Melanocyte of skin (primary cell): ENCODE data around the gene KATNAL1.

- CAGE, long polyA plus RNA, 2 experiments, result no peak in any of the 2 experiments
Measured at GRCh38 chr13:30306461-30307780, at the start of gene KATNAL1. Gene KATNAL1 (minus strand): TSS chr13:30307551.

DNA sequence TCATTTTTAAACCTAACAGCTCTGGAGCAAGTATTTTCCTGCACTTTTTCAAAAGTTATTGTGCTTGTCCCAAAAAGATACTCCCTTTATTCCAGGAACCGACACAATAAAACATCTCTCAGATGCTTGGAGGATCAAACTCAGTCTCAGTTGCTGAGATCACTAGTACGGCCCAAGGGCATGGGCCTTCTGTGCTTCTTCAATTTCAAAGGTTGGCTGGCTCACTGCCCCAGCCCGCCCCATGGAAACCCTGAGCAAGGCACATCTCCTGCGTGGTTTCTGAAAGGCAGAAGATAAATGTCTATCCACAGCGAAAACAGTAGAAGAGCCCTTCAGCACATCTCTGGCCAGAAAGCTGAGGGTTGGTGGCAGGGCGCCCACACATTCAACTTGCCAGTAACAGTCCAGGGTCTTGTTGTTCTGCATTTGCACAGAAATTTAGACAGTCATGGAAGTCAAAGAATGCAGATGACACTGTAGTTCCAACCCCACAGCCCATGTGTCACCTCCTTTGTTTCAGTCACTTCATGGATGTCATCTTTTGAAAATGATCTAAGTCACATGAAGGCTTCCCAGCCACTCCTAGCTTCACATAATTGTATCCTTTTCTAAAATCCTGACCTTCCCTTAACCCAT is 24.0 kb upstream of the KATNAL1 start:
- CAGE, long polyA plus RNA, 2 experiments, result no peak in any of the 2 experiments

- CAGE, long polyA plus RNA, 2 experiments, result no peak in any of the 2 experiments
Measured at GRCh38 chr13:30334505-30335677, 27.5 kb upstream of the KATNAL1 start.

- CAGE, long polyA plus RNA, 2 experiments, result no peak in any of the 2 experiments
Measured at GRCh38 chr13:30394572-30395446, 27.5 kb upstream of the UBE2L5 start.

DNA sequence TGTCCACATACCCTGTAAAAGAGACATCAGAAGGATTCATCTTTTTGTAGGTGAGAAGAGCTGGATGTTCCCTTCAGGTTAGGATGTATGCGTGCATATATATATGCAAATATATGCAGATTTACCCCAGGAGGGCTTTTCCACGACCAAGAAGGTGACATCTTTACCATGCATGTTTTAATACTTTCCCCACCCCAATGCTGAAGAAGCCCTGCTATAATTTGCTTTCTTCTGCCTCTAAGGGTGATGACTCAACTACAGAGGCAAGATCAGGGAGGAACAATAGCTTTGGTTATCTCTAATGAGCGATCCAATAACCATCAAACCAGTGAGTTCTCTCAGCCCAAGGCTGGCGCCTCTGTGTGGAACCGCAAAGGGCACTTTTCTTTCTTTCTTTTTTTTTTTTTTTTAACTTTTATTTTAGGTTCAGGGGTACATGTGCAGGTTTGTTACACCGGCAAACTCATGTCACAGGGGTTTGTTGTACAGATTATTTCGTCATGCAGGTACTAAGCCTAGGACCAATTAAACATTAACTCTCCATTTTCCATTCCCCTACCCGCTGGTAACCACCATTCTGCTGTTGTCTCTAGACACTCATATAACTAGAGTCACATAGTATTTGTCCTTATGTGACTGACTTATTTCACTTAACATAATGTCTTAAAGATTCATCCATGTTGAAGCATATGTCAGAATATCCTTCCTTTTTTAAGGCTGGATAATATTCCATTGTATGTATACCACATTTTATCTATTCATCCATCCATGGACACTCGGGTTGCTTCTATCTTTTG is 25.7 kb upstream of the UBE2L5 start:
- CAGE, long polyA plus RNA, 2 experiments, result no peak in any of the 2 experiments

GRCh38 chr13:30572708-30573305 is 44.9 kb upstream of the USPL1 start:
- CAGE, long polyA plus RNA, 2 experiments, result no peak in any of the 2 experiments

DNA sequence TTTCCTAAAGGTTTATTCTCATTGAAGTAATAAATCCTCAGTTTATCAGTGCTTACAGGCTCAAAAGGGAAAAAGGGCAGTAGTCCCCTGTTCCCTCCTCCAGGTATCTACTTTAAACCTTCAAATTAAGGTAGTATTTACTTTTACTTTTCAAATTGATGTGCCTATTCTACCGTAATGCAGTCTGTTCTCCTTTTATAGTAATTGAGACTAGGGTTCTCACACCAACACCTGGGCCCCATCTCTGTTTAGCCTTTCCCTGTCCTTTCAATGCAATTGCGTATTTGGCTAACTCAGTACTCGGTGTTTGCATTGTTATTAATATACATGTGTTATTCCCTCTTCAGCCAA is 30.1 kb downstream of the USPL1 start:
- CAGE, long polyA plus RNA, 2 experiments, result no peak in any of the 2 experiments

- CAGE, long polyA plus RNA, 2 experiments, result no peak in any of the 2 experiments
Measured at GRCh38 chr13:30803074-30803511, 67.8 kb downstream of the ALOX5AP start.

- CAGE, long polyA plus RNA, 2 experiments, result no peak in any of the 2 experiments
Measured at GRCh38 chr13:30865696-30866077, 40.4 kb upstream of the MEDAG start.

- CAGE, long polyA plus RNA, 2 experiments, result no peak in any of the 2 experiments
Measured at GRCh38 chr13:31045630-31046355, 113.3 kb downstream of the TEX26 start.

DNA sequence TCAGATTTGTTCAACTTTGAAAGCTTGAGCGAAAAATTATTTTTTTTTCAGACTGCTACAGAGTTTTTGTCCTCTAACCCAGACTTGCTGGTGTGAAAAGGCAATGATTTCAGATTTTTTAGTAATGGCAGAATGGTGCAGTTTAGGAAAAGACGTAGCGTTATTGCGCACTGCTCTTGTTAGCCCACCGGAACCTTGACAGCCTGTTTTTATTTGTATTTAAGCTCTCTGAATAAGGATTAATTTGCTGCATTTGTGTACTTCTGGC is 1.2 kb downstream of the B3GLCT start:
- CAGE, long polyA plus RNA, 2 experiments, result no peak in any of the 2 experiments

DNA sequence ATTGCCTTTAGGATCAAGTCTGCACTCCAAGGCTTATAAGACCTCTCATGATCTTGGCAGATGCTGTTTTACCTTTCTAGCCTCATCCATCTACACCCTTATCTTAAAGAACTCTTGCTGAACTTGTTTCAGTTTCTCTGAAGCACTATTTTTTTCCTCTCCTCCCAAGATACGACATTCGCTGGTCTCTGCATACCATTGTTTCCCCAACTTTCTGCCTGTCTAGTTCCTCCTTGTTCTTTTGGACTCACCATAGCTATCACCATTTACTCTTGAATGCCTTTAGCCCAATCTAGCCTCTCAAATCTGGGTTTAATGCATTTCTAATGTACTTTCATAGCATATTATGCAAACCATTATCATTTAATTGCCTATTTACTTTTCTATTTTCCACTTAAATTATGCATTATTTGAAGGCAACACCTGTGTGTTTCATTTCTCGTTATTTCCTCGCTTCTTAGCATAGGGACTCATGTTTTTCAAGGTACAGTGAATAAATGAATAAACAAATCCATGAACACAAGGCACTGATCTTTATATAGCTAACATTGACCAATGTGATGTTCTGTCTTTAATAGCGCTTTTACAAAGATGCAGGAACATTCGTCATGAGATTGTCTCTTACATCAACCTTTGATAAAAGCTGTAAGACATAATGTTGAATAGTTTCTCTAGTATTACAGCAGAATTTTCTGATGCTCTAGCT is 121.0 kb downstream of the B3GLCT start:
- CAGE, long polyA plus RNA, 2 experiments, result no peak in any of the 2 experiments

- CAGE, long polyA plus RNA, 2 experiments, result no peak in any of the 2 experiments
Measured at GRCh38 chr13:31807144-31807662, 67.9 kb downstream of the RXFP2 start.

GRCh38 chr13:31983580-31984084 is 47.9 kb upstream of the FRY start:
- CAGE, long polyA plus RNA, 2 experiments, result no peak in any of the 2 experiments

GRCh38 chr13:32298357-32298904 is 16.7 kb downstream of the ZAR1L start:
- CAGE, long polyA plus RNA, 2 experiments, result no peak in any of the 2 experiments

DNA sequence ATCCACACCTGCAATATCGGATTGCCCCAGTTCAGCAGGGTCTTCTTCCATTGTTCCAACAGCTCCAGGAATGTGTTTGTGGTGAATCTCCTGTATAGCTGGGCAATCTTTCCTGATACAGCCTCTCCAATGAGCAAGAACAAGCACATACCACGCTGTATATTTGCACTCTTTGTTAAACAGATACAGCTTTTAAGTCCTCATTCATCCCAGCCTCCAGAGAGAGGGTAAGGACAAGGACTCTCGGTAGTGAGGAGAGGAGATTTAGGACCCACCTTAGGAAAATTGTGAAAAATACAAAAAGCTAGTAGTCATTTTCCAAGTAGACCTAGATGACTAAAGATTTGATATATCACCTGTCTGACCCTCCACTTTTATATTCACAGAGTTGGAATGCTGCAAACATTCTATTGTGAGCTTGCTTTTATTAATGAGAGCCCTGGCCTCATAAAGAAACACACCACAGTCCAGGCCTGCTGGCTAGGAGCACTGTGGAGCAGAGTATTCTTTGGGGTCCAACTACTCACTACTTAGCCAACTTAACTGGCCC is 5.3 kb downstream of the N4BP2L1 start:
- CAGE, long polyA plus RNA, 2 experiments, result no peak in any of the 2 experiments

- CAGE, long polyA plus RNA, 2 experiments, result no peak in any of the 2 experiments
Measured at GRCh38 chr13:32629031-32629380, 42.8 kb downstream of the PDS5B start.

GRCh38 chr13:32746218-32746932 is 160.1 kb downstream of the PDS5B start:
- CAGE, long polyA plus RNA, 2 experiments, result no peak in any of the 2 experiments

GRCh38 chr13:32789954-32790407 is 203.7 kb downstream of the PDS5B start:
- CAGE, long polyA plus RNA, 2 experiments, result no peak in any of the 2 experiments

- CAGE, long polyA plus RNA, 2 experiments, result no peak in any of the 2 experiments
Measured at GRCh38 chr13:32811391-32811942, 204.8 kb upstream of the KL start.